AG04449 (cell line): Measurements from ENCODE around the gene BACE2.

DNA sequence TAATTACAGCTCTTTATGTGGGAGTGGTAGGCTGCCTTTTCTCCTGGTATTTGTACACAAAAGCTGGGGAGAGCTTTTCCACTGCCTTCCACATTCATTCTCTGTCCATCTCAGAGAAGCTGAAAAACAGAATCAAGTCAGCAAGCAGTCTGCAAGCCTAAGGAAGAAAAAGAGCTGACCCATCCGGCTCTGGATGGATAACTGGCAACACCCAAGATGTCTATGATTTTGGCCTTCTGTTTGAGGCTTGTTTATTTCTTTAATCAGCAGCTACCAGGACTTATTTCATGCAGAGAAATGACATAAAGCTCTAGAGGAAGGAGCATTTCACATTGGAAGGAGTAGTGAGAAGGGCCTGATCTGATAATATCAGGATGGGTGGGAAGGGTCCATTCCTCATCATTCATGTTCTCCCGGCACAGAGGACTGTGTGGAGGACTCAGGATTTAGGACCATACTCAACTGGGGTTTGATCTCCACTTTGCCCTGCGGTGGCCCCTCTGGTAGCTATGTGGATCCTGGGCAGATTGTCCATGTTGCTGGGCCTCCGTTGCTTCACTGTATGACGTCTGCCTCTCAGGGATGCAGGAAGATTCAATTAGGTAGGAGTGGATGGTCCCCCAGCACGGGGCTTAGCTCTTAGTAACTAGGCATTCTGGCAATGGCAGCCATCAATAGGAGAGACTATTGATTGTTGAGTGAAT, 2.1 kb downstream of the ETS2 start:
- RRBS, result no CpG with 5 or more reads among the region's 6 CpGs

DNA sequence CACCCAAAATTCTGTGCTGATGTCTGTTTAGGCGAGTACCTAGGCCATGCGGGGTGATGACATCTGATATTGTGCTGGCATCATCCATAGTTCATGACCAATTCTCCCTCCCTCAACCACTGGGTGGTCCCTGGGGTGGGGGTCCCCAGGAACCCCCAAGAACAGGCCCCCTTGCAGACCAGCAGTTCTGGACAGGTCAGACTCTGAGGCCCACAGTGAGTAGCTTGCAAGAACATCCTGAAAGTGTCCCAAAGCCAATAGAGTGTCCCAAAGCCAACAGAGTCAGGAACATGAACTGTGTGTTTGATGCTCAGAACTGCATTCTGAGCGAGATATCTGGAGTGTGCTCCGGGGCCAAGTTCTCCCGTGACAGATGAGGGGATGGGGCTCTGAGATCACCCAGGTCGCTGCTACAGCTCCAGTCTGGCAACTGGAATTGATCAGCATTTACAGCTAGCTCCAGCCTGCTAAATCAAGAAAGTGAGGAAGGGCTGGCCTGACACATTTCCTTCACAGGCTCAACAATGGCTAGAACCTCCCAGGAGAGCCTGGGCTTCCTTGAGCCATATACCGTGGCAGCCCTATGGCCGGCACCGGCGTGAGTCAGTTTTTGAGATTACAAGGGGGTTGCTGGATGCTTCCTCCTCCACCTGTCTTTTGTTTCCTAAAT, 104.0 kb downstream of the ETS2 start:
- RRBS, result no CpG with 5 or more reads among the region's 10 CpGs

DNA sequence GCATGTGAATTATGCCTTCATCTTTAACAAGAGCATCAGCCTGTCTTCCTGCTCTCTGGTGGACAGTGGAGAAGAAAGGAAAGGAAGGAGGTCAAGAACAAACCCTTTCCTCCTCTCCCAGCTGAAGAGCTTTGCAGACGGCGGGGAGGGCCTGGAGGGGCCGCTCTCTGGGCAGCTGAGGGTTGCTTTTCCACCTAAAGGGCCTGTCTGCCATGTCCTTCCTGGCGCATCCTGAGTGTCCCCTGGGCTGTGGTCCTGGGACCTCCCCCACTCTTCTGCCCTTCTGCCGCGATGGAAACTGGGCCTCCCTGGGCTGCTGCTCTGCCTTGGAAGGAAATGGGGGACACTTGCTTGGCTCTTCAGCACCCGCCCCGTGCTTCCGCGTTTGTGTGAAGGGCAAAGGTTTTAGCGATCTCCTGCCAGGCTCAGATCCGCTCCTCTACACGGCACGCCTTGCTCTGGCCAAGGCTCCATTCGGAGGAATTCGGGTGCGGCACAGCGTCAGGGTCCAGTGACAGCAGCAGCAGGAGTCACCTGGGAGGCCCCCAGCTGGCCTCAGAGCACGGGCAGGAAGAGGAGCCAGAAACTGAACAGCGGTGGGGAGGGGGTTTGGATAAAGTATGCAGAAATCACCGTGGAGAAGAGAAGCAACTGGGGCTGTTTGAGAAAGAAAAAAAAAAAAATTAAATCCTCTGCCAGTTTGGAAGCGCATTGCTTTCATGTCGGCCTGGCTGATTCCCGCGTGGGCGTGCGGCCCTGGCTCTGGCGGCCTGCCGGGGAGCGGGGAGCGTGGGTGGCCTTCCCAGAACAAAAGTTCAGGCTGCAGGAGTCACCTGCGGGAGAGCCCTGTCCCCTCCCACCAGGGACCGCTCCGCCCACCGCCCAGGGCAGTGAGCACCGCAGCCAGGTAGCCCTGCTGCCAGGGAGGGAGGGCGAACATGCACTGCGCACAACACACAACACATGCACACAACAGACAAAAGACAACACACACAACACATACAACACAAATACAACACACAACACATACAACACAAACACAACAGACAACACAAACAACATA, 107.4 kb downstream of the ETS2 start:
- RRBS, result no CpG with 5 or more reads among the region's 38 CpGs

- RRBS, result no CpG with 5 or more reads among the region's 5 CpGs
Measured at GRCh38 chr21:38915548-38916111, 109.9 kb downstream of the ETS2 start.

- RRBS, result no CpG with 5 or more reads among the region's 1 CpG
Measured at GRCh38 chr21:38930674-38931199, 125.0 kb downstream of the ETS2 start.

GRCh38 chr21:38958813-38959788, 153.4 kb downstream of the ETS2 start:
- RRBS, result no CpG with 5 or more reads among the region's 10 CpGs

DNA sequence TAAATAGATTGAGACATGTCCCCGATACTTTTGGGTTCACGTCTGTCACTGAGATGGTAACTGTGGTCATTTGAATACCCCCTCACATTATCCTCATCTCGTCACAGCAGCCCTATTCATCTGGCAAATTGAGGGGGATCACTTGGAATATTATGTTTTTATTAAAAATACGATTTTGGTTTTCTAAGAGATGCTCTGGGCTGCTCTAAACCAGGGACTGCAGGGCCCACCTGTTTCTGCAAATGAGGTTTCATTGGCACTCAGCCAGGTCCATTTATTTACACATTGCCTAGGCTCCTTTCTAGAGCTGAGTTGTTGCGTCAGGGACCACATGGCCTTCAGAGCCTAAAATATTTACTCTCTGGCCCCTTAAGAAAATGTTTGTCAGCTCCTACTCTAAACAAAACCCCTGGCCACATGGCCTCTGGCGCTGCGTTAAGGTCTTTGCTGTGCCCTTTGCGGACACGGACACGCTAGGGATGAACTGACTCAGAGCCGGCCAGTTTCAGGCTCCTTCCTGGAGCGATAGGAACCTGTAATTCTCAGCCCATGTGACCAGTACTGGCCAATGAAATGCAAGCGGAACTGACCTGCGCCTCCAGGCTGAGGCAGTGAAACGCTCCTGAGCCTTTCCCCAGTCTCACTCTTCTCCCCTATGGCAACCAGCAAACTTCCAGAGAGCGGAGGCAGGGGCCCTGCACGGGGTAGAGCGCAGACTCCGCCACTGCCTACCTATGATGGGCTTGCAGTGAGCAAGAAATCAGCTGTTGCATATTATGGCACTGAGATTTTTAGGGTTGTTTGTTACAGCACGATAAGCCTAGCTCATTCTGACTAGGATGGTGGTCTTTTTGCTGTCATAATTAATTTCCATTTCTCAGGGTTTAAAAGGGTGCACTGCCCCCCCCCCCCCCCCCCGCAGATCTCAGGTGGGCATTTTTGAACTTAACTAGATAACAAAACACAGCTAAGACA, 160.2 kb downstream of the ETS2 start:
- RRBS, result no CpG with 5 or more reads among the region's 21 CpGs

DNA sequence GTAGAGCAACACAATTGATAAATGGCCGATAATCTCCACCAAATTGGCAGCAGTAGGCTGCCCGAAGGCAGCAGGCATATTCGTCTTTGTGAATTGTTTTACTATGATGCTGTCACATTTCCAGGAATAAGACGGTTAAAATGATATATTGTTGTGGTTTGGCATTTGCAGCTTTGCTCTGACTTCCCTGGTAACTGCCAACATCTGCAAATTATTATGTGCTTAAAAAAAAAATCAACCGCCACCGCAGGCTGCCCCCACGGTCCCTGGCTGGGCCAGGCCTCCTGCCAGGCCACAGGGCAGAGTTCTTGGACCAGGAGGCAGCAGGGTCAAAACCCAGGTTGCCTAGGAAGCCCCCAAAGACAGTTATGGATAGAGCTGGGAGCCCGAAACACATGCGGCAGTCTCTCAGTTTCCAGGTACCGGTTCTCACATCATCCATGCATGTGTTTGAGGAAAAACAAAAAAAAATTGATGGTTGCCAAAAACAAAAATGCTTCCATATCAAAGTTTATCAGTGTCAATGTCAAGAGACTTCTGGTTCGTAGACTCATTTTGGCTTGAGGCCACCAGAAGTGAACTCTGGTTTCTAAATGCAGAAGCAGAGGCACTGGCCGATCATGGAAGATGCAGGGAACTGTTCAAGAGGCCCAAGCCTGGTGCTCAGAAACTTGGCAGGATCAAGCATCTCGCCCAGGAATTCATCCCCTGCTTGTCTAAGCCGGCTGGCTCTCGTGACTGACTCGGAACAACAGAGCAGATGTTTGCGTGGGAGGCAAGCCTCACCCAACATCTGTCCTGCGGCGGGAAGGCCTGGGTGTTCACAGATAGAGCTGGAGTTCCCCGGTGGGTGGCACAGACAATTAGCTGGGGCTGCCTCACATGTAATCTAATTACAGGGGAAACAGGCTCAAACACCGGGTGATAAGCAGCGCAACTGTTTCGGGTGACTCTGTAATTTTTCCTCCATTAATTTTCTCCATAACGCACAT, 179.6 kb downstream of the ETS2 start:
- RRBS, result 13% methylated on average over 2 of the region's 24 CpGs

GRCh38 chr21:39094280-39094779, 88.9 kb downstream of the PSMG1 start:
- RRBS, result no CpG with 5 or more reads among the region's 8 CpGs

GRCh38 chr21:39094901-39095499, 88.3 kb downstream of the PSMG1 start:
- RRBS, result no CpG with 5 or more reads among the region's 8 CpGs

DNA sequence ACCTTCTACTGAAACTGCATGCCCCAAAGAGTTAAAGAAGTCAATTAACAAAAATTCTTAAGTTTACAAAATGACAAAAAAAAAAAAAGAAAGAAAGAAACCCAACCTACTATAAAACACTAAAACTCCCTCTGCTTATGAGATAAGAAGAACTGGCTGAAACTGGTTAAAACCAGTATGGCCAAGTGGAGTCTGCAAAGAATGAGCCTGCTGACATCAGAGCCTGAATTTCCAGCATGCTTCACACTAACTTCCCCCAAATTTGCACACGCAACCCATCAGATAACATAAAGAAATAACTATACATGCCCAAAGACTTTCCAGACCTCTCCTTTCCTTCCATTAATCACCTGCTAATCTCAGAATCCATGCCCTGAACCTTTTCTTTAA, 25.6 kb upstream of the PSMG1 start:
- RRBS, result no CpG with 5 or more reads among the region's 1 CpG

GRCh38 chr21:39212067-39212945, 29.1 kb upstream of the PSMG1 start:
- RRBS, result no CpG with 5 or more reads among the region's 1 CpG

- RRBS, result no CpG with 5 or more reads among the region's 60 CpGs
Measured at GRCh38 chr21:39385127-39386270, 5.4 kb downstream of the GET1 start.

- RRBS, result no CpG with 5 or more reads among the region's 9 CpGs
Measured at GRCh38 chr21:39502506-39503186, 50.9 kb downstream of the SH3BGR start.

DNA sequence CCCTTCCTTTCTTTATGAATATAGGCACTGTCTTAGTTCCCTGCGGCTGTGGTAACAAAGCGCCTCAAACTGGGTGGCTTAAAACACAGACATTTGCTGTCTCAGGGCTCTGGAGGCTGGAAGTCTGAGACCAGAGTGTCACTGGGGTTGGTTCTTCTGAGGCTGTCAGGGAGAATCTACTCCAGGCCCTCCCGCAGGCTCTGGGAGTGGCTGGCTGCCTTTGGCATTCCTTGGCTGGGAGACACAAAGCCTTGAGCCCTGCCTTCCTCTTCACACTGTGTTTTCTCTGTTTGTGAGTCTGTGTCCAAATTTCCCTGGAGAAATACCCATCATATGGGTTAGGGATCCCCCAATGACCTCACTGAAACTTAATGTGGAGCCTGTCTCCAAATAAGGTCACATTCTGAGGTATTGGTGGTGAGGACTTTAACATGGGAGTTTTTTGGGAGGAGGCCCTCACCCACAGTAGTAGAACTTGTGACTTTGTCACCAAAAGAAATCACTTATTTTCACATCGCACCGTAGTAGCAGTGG, 38.5 kb downstream of the B3GALT5 start:
- RRBS, result no CpG with 5 or more reads among the region's 5 CpGs

- RRBS, result no CpG with 5 or more reads among the region's 8 CpGs
Measured at GRCh38 chr21:39670080-39670795, 57.5 kb downstream of the B3GALT5 start.

- RRBS, result no CpG with 5 or more reads among the region's 4 CpGs
Measured at GRCh38 chr21:39686489-39686858, 58.5 kb upstream of the IGSF5 start.

DNA sequence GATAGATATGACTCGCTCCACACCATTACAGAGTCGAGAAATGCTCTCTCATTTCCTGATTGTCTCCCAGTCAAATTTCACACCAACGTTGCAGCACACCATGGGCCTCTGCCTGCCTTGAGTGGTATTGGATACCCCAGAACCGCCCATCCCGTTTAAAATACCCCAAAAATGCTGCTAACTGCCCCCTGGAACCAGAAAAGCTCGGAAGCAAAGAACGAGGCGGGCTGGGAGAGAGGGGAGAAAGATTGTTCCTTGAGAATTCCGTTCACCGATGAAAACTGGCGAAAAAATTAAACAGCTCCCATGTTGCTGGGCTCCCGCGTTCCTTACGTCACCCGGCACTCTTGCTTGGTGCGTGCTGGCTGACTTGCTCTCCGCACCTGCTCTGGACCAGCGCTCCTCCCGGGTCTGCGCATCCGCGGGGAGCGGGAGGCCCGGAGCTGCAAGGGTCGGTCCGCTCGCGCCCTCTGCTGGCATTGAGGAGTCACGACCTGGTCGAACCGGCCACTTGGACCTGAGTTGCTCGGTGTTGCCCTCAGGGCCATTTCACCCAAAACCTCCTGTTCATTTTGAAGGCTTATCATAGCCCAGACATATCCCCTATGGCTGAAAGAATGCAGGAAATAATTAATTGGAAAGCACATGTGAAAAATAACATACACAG, 99.1 kb upstream of the BACE2 start:
- RRBS, result 3% methylated on average over 13 of the region's 32 CpGs

- RRBS, result no CpG with 5 or more reads among the region's 4 CpGs
Measured at GRCh38 chr21:41155972-41156360, 12.0 kb upstream of the BACE2 start.

DNA sequence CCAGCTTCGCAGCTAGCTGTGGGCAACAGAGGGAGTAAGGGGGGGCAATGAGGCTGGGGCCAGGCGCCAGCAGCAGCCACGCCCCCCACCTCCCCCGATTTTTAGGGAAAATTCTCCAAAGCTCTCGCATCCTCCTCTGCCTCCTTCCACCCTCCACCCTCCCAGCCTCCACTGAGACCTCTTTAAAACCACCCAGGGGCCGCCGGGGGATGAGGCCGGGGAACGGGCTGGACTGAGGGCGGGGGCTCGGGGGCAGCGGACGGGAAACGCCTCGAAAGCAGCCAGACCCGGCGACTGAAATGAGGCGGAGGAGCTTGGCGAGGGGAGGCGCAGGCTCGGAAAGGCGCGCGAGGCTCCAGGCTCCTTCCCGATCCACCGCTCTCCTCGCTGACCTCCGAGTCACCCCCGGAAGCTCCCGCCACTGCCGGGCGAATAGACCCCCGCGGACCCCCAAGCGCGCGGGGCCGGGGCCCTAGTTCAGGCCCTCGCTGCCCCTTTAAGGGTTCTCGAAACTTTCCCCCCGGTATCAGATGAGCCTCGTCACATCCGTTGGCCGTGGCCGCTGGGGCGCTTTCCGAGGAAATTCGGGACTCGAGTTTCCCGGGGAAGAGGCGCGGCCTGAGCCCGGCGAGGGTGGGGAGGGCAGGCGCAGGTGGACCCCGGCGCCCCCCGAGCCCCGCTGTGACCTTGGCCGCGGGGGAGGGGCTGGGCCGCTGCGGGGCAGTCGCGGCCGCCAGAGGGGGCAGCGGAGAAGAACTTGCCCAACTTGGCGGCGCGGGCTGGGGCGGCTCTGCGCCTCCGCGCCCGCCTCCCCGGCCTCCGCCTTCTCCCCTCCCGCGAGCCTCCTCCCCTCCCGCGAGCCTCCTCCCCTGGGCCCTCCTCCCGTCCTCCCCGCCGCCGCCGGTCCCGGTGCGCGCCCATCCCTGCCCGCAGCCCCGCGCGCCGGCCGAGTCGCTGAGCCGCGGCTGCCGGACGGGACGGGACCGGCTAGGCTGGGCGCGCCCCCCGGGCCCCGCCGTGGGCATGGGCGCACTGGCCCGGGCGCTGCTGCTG, at the start of gene BACE2:
Gene BACE2, plus strand, starts transcription at position 920 of the 1,053 bp plus-strand sequence.
- RRBS, result 2% methylated on average over 40 of the region's 110 CpGs